Neural cell (in vitro differentiated cells): ENCODE measurements around the genes PDE4DIP, SF3B4 and APH1A.

DNA sequence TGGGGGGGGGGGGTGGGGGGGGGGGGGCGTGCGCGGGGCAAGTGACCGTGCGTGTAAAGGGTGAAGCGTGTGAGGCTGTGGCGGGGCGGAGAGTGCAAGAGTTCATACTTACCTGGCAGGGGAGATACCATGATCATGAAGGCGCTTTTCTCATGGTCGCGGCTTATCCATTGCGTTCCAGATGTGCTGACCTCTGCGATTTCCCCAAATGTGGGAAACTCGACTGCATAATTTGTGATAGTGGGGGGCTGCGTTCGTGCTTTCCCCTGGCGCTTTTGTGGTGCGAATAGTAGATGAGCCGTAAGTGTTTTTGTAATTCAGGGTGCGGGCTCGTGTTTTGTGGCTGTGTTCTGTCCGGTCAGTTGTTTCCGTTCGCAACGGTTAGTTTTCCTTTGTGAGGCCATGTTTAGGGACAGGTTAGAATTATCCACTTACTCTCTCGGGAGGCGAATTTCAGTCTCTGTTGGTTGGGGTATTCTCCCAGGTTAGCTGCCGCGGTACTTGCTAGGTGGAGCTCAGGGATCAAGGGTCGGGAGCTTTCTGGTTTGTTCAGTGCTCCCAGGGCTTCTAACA, 39.5 kb upstream of the PPIAL4G start:
- RAMPAGE, long total RNA, result no peak

DNA sequence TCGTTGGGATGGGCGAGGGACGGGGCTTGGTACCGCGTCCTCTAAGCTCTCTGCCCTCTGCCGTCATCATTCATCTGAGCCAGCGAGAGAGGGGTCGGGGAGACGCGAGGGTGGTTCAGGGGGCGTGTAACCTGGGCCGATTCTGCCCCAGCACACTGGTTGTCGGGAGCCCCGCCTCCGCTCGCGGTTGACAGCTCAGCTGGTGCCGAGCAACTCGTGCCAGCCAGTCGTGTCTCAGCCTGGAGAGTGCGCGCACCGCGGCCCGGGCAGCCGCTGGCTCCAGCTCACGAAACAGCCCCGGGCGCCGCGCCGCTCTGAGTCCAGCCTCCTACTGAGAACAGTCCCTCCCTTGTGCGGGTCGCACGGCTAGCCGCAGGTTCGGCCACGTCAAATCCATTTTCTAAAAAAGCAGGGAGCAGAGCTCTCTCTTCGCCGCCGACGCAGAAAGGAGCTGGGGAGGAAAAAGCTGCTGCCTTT, at the start of gene PDE4DIP:
PDE4DIP (plus strand) TSS at position 226 of the 477 bp plus-strand sequence.
- RAMPAGE, long total RNA, result no peak

- RAMPAGE, long total RNA, result no peak
Observed at GRCh38 chr1:148900847-148901483, 56.7 kb downstream of the PDE4DIP start.

GRCh38 chr1:148953327-148953691, 109.1 kb downstream of the PDE4DIP start:
- RAMPAGE, long total RNA, result no peak

GRCh38 chr1:149174679-149175157, 71.4 kb upstream of the NBPF9 start:
- RAMPAGE, long total RNA, result no peak

- RAMPAGE, long total RNA, result no peak
Observed at GRCh38 chr1:149240919-149241110, 137.5 kb upstream of the NBPF9 start.

GRCh38 chr1:149746656-149747459, 35.6 kb upstream of the FCGR1A start:
- RAMPAGE, long total RNA, result no peak

GRCh38 chr1:149792953-149793462, 10.5 kb downstream of the FCGR1A start:
- RAMPAGE, long total RNA, result no peak

DNA sequence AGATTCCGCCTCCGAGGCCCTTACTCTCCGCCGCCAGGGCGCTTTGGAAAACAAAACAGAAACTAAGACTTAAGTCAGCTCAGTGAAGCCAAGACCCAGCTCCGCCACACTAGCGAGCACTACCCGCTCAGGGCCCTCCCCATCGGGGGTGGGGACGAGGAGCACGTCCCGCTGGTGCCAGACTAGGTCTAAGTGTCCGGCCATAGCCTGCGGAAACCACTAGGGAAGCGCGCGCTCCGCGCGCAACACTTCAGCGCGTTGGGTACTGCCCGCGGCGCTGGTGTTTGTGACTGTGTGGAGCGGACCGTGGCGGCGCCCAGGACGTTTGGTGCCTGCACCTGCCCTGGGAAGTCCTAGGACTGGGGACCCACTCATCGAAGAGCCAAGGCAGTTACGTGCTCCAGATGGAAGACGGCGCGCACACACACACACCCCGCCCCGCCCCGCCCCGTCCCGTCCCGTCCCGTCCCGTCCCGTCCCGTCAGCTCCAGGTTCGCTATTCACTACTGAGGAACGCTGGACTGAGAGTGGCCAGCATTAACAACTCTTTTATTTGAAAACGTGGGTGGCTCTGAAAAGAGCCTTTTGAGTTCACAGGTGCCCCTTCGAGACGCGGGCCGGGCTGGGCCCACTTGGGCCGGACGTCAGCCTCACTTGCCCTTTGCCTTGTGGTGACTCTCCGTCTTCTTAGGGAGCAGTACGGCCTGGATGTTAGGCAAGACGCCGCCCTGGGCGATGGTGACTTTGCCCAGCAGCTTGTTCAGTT, 711 bp downstream of the H2AC18 start:
- RAMPAGE, long total RNA, result no peak

GRCh38 chr1:149849650-149850411, 1.0 kb upstream of the H2AC19 start:
- RAMPAGE, long total RNA, result no peak

GRCh38 chr1:149851339-149852272, 745 bp downstream of the H2AC19 start:
- RAMPAGE, long total RNA, result no peak

GRCh38 chr1:149927559-149928078, at the start of gene SF3B4:
TSS of gene SF3B4 (minus strand) at chr1:149927803.
- RAMPAGE, long total RNA, result start-site peak on the minus strand at chr1:149927769-149927809, 1,150 and 1,283 reads in 2 replicates; start-site peak on the plus strand at chr1:149927900-149927931, 30 and 26 reads in 2 replicates

GRCh38 chr1:150154440-150154772, 4.7 kb downstream of the PLEKHO1 start:
- RAMPAGE, long total RNA, result no peak

DNA sequence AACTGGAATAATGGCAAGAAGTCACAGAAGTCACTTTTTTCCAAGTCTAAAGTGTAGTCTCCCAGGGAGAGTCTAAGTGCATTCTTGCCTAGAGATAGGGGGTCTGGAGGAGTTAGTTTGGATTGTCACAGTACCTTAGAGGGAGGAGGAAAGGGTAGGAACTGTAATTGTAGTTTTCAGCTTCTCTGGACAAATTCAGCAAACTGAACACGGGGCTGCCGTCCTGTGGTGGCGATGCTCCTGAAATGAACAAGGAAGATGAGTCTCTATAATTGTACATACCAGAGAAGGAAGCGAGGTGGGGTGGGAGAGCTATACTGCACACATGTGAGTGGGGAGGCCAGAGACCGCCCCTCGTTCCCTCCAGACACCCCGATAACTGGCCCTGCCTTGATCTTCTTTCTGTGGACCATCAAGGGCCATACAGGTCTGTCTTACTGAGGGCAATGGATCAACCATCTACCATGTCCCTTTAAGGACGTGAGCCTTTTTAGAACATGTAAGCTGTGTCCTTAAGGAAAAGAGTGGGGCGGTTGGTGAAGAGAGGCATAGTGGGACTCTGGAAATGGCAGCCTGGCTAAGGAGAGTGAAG, 5.6 kb downstream of the PLEKHO1 start:
- RAMPAGE, long total RNA, result no peak

DNA sequence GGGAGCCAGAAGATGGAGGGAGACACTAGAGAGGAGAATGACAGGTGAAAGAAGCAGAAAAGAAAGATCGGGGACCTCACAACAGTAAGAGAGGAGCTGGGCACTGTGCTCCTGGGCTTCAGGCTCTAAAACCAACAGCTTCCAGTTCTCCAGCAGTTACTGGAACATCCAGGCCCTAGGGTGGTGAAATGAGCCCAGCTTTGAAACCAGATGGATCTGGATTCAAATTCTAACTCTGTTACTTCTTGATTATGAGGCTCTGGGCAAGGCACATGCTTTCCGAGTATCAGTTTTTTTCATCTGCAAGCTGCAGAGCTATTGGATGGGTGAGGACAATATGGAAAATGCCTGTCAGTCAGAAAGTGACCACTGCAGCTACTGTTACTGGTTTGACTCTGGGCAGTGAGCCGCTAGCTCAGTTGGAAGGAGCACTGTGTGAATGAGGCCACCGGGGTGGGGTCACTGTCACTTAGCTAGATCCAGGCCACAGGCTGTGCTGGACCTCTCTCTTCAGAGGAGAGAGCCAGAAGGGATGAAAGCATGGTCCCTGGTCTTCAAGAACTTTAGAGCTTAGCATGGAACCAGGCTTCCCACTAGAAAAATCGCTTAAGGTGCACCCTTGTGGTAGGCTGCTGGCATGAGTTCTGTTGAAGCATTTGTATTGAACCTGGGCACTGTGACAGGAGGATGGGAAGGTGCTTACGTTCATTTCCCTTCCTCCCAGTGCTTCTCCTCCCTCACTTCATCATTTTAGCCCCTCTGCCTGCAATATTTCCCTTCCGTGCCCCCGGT, 12.2 kb downstream of the PLEKHO1 start:
- RAMPAGE, long total RNA, result no peak

- RAMPAGE, long total RNA, result no peak
Observed at GRCh38 chr1:150164631-150165313, 15.1 kb downstream of the PLEKHO1 start.

DNA sequence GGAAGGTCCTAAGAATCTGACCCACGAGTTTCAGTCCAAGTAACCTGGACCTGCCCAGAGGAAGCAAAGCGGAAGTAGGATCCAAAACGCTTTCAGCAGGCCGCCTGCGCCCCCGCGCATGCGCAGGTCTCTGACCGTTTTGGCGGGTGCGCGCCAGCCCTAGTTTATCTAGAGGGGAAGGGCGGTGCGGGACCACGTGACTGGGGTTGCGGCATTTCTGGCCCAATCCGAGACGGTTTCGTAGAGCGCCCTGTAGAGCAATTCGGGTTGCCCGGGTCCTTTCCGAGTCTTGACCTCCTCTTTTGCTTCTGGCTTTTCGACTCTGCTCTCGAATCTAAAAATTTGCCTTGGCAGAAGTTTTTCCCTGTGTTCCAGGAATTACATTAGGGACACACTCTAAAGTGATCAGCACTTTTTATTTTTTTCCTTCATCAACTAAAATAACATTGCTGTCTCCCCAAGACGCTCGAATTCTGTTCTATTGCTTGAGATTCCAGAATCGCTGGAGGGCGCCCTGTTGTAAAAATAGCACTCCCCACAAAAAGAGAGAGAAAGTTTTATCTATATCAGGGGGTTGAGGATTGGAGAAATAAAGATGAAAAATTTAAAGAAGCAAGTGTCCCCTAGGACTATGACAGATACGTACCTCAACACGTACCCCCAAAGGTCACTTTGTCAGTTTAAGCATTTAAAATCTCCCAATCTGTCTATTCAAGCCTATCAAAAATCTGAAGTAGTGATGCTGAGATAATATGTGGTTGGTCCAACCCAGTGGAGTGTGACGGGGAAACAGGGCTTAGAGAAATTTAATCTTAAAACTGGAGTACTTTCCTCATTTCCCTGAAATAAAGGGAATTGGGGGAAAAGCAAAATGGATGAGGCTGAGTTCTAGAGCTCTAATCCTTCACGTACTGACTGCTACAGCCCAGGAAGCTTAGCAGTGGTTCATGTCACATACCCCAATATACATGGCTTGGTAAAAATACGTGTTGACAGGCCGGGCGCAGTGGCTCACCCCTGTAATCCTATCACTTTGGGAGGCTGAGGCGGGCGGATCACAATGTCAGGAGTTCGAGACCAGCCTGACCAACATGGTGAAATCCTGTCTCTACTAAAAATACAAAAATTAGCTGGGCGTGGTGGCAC, 22.0 kb downstream of the ANP32E start:
- RAMPAGE, long total RNA, result no peak

DNA sequence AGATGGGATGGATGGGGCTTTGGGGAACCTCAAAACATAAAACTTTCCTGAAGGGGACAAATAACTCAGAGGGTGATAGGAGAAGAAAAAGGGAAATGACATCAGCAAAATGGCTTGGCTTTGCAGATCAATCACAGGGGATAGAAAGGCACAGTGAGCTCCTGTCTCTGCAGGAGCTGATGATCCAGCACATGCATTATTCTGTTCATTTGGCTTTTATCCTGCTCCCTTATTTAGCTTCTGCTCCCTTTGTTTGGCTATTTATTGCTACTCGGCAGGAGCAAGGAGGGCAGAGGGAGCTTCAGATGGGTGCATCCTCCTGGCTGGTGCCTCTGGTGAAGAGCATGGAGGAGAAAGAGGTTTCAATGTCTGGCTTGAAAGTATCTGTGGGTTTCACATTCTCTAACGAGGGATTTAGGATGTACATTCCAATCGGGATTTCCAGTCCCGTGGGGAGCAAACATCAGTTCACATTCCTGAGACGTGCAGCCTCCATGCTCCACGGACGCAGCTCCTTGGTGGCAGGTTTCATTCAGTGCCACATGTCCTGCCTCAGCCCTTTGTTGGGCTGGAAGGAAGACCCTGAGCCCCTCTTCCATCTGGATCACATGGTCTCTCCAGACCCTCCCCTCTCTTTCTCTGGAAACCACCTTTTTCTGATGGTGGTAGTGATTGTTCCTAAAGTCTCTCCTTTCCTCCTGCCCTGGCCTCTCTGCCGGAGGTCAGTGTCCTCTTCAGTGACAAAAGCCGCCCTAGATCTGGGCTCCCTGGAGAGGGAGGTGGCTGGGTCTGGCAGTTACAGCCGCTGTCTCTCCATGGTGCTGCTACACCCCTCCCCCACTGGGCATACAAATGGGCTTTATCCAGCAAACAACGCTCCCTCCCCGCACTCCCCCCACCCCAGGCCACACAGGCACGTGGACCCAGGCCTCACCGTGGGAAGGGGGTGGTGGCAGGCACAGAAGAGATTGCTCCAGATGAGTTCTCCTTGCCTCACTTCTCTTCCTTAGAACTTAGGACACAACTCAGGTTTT, 957 bp upstream of the CA14 start:
- RAMPAGE, long total RNA, result no peak

GRCh38 chr1:150268189-150269038, at the start of gene APH1A:
TSS of gene APH1A (minus strand) at chr1:150269016.
- RAMPAGE, long total RNA, result no peak

GRCh38 chr1:150578822-150579123, 637 bp downstream of the MCL1 start:
- RAMPAGE, long total RNA, result no peak